BJ (cell line): ENCODE results near the genes ISCU and SVOP.

DNA sequence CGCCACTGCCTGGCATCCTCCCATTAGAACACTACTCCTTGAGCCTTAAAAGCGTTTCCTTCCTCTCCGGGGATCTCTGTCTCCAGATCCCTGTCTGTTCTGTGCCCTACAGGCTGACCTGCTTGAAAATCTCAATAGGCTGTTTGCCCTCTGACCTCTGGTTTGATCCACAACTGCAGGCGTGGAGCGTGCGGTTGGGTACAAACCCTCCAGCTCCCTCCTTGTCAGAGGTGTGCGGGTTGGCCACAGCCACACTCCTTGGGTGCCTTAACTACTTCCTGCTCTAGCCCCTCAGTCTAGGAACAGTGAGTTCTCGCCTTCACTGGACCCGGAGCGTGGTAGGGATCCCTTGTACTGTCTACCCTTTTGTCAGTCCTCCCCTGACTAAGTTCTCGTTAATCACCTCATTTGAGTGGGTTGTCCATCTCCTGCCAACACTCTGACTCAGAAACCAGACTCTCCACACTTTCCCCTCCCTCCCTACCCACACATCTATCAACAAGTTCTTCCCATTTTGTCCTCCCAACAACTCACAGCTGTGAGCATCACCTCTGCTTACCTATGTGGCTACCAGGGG, 33.0 kb downstream of the CMKLR1 start:
- CAGE, long polyA plus RNA, result no peak
- RRBS, result no CpG with 5 or more reads among the region's 11 CpGs

DNA sequence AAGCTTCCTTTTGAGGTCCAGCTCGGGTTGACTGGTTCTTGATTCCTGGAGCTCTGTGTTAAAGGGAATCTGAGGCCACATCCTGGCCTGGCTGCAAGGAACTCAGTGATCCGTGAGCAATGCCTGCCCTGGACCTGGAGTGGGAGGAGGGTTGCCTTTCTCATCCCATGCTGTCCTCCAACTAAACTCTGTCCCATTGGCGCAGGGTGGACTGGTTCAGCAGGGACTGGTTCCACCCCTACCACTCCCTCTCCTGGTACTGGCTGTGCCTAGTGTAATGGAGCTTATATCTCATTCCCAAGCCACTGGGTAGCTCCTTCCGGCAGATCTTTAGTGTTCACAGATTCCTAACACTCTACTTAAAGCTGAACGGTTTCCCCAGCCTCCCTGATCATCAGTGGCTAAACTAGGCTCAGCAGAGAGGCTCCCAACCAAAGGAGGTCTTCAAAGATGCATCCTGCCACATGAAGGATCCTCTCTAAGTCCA, 3.9 kb upstream of the CMKLR1 start:
- CAGE, long polyA plus RNA, result no peak
- RRBS, result no CpG with 5 or more reads among the region's 5 CpGs

DNA sequence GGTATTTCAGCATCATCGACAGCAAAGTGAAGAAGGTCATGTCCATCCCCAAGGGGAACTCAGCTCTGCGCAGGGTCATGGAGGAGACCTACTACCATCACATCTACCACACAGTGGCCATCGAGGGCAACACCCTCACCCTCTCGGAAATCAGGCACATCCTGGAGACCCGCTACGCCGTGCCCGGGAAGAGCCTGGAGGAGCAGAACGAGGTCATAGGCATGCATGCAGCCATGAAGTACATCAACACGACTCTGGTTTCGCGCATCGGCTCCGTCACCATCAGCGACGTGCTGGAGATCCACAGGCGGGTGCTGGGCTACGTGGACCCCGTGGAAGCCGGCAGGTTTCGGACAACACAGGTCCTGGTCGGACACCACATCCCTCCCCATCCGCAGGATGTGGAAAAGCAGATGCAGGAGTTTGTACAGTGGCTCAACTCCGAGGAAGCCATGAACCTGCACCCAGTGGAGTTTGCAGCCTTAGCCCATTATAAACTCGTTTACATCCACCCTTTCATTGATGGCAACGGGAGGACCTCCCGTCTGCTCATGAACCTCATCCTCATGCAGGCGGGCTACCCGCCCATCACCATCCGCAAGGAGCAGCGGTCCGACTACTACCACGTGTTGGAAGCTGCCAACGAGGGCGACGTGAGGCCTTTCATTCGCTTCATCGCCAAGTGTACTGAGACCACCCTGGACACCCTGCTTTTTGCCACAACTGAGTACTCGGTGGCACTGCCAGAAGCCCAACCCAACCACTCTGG, 3.8 kb downstream of the FICD start:
- CAGE, long polyA plus RNA, result no peak
- RRBS, result no CpG with 5 or more reads among the region's 39 CpGs

- CAGE, long polyA plus RNA, result start-site peak on the plus strand at chr12:108562588-108562614, 211 and 261 reads in 2 replicates
- RRBS, result 2% methylated on average over 12 of the region's 70 CpGs
These were observed at the start of gene ISCU for GRCh38 chr12:108561747-108562782. Gene ISCU, plus strand, starts transcription at chr12:108562596.

GRCh38 chr12:108564046-108564483, 1.7 kb downstream of the ISCU start:
- CAGE, long polyA plus RNA, result no peak
- RRBS, result no CpG with 5 or more reads among the region's 4 CpGs

- CAGE, long polyA plus RNA, result no peak
- RRBS, result no CpG with 5 or more reads among the region's 10 CpGs
These were observed 11.2 kb downstream of the SELPLG start for GRCh38 chr12:108622312-108622983.

- CAGE, long polyA plus RNA, result no peak
- RRBS, result no CpG with 5 or more reads among the region's 7 CpGs
These were observed 31.0 kb upstream of the SELPLG start for GRCh38 chr12:108664220-108665572.

GRCh38 chr12:108665583-108666249, 32.0 kb upstream of the SELPLG start:
- CAGE, long polyA plus RNA, result no peak
- RRBS, result no CpG with 5 or more reads among the region's 6 CpGs

GRCh38 chr12:108721223-108721586, 10.1 kb downstream of the CORO1C start:
- CAGE, long polyA plus RNA, result no peak
- RRBS, result no CpG with 5 or more reads among the region's 2 CpGs

- CAGE, long polyA plus RNA, result no peak
- RRBS, result no CpG with 5 or more reads among the region's 2 CpGs
These were observed 40.8 kb upstream of the CORO1C start for GRCh38 chr12:108772197-108772480.

DNA sequence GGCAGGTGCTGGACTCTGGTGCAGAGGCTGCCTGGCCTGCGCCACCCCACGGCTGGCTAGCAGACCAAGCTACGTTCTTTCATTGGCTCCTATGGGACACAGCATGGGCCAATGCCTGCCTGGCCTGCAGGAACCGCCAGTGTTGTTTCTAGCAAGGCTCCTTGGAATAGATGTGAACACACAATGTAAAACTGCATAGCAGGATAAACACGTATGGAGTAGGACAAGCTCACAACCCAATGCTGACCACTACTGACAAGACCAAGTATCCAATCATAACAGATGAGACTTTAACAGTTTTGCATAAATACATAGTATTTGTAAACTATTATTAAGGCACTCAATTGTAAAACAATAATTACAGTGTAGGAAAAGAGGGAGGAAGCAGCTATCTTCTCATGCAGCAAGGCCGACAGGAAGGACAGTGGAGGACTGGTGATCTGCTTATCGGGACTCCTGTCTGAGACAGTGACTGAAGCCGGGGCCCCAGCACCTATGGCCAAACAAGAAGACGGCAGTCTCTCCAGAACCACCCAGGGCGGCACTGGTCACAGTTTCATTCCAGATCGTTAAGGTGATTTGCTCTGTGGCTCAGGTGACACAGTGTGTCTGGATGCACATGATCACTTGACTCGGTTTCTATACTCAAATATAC, 51.9 kb upstream of the CORO1C start:
- CAGE, long polyA plus RNA, result no peak
- RRBS, result no CpG with 5 or more reads among the region's 12 CpGs

- CAGE, long polyA plus RNA, result no peak
- RRBS, result no CpG with 5 or more reads among the region's 2 CpGs
These were observed 53.4 kb upstream of the CORO1C start for GRCh38 chr12:108784706-108785109.

DNA sequence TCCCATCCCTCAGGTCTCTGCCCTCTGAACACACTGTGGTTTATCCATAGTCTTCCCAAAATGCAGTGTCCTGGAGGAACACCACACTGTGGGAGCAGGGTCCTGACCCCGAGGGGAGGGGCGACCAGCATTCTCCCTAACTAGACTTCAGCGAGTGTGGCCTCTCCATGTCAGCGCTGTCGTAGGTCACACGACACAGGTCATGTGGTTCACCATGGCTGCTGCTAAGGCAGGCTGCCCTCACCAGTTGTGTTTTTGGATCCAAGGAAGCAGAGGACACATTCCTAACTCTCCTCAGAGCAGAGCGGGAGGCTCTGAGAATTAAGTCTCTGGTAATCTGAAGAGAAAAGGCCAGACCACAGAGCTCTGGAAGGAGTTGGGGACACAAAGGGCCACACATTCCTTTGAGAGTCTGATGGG, 50.4 kb downstream of the SSH1 start:
- CAGE, long polyA plus RNA, result no peak
- RRBS, result no CpG with 5 or more reads among the region's 7 CpGs

- CAGE, long polyA plus RNA, result no peak
- RRBS, result no CpG with 5 or more reads among the region's 10 CpGs
These were observed 41.5 kb downstream of the SSH1 start for GRCh38 chr12:108815816-108816441.

DNA sequence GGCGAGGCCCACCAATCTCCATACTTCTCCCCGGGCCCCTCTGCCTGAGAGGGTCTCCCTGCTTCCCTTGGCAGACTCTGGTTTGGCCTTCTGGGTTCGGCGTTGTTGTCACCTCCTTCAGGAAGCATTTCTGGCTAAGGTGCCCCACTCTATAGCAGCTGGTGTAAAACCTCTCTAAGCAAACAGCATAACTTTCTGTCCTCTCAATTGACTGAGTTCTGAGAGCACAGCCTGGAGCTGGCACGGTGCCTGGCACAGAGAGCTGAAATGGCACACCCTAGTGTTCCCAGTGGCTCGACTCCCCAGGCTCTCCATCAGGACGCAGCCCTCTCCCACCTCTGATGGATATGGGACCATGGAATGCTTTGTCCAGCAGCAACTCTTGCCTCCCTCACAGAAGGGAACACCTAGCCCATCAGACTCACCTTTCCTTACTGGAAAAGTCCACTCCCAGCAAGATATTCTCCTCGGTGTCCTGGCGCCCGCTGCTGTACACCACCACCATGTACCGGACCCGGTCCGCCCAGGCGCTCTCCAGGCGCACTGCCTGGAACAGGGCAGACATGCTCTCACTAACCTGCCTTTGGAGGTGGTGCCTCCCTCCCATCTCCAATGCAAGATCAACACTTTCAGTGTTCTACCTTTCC, 40.6 kb downstream of the SSH1 start:
- CAGE, long polyA plus RNA, result no peak
- RRBS, result no CpG with 5 or more reads among the region's 15 CpGs

GRCh38 chr12:108832549-108833778, 24.4 kb downstream of the SSH1 start:
- CAGE, long polyA plus RNA, result no peak
- RRBS, result no CpG with 5 or more reads among the region's 22 CpGs

DNA sequence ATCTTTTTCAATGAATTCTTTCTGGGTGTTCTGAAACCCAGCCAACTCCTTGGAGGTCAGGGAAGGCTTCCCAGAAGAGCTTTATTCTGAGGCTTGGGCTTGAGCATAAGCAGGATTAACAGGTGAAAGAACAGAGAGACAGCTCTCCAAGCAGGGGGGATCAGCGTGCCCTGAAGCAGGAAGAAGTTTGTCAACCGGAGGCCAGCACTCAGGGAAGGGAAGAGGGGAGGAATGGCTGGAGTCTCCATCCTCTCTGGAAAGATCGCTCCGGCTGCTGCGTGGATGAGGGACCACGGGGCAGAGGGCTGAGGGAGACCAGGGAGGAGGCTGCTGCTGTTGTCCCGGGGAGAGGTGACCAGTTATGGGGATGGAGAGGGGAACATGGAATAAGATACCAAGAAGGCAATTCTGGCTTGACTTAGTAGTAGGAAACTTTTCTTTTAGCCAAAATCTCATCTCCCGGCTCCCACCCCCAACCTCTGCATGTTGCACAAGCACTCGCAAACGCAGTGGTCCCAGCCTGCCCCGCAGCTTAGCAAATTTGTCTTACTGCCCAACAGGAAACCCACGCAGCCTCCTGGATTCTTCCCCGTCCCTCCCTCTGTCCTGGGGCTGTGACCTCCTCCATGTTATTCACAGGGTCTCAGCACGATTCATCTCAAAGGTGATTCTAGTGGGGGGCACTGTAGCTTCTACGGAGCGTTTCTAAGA, 1.1 kb upstream of the SSH1 start:
- CAGE, long polyA plus RNA, result no peak
- RRBS, result 6% methylated on average over 7 of the region's 16 CpGs

DNA sequence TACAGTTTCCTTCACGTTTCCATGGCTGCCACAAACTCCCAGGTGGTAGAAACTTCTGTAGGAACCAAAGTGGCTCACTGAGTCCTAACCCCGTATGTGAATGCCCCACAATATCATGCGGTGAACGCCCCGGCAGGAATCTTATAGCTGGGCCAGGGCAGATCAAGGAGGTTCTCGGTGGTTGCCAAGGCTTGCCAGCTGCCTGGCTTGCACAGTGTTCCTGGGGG, 54.6 kb downstream of the SVOP start:
- CAGE, long polyA plus RNA, result no peak
- RRBS, result no CpG with 5 or more reads among the region's 6 CpGs

DNA sequence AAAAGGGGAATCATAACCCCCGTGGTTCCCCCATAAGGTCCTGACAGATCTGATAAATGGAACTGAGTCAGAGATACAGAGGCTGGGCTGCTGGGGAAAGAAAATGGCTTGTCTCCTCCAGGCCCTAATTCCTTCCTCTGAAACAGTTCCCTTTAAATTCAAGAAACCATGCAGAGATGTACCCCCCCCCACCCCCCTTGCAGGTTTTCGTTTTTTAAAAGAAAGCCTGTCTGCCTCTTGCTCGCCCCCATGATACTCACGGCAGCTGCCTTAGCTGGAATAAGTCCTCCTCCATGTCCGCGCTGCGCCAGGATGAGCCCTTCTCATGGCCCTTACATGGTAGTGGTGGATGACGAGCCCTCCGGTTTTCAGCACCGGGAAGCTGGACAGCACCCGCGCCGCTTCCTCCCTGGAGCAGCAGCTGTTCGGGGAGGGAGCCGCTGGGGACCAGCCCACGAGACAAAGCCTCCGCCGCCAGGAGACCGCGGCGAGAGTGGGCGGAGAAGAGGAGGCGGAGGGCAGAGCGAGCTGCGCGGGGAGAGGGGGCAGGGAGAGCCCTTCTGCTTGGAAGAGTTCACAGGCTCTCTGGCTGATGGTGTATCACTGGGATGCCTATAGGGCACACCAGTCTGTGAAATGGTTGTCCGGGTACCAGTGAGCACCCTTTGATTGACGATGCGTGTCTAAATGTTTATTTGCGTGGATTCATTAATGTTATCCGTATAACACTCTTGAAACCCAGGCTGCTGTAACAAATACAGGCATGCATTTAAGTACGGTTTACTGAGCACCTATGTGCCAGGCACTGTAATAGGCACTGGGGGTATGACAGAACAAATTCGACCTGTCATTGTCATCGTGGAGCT, at the start of gene SVOP:
Gene SVOP, minus strand, starts transcription at position 495 of the 866 bp plus-strand sequence.
- CAGE, long polyA plus RNA, result no peak
- RRBS, result no CpG with 5 or more reads among the region's 34 CpGs

- CAGE, long polyA plus RNA, result no peak
- RRBS, result 89% methylated on average over 7 of the region's 25 CpGs
These were observed 85.0 kb downstream of the ACACB start for GRCh38 chr12:109201167-109201975.